Spinal cord (tissue), 3 donors: ENCODE results near the genes ELAC2, COX10 and TEKT3.

DNA sequence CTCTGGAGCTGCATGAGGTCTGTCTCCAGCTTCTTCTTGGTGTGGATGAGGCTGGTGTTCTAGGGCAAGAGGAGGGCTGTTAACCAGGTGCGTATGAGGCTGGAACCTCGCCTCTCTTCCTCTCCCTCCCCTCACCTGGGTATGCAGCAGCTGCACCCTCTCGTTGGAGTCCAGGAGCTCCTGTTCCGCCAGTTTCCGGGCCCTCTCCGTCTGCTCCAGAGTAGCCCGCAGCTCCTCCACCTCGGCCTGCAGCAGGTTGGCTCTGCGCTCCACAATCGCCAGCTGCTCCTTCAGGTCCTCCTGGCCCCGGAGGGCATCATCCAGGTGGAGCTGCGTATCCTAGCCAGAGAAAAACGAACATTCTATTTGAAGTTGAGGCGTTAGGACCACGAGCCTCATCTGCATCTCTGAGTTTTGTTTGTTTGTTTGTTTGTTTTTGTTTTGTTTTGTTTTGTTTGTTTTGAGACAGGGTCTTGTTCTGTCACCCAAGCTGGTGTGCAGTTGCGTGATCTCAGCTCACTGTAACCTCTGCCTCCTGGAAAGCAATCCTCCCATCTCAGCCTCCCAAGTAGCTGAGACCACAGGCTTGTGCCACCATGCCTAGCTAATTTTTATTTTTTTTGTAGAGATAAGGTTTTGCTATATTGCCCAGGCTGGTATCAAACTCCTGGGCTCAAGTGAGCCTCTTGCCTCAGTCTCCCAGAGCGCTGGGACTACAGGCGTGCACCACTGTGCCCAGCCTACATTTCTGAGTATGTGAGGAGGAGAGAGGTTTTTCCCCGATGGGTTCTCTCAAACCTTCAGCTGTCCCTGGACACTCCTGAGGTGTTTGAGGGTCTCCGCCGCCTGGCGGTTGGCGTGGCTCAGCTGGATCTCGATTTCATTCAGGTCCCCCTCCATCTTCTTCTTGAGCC, 25.2 kb downstream of the MYH3 start:
- PRO-cap: no peak
- RAMPAGE, long total RNA: no peak

GRCh38 chr17:10784810-10785140, 19.1 kb downstream of the TMEM238L start:
- PRO-cap: no peak
- RAMPAGE, long total RNA: no peak

DNA sequence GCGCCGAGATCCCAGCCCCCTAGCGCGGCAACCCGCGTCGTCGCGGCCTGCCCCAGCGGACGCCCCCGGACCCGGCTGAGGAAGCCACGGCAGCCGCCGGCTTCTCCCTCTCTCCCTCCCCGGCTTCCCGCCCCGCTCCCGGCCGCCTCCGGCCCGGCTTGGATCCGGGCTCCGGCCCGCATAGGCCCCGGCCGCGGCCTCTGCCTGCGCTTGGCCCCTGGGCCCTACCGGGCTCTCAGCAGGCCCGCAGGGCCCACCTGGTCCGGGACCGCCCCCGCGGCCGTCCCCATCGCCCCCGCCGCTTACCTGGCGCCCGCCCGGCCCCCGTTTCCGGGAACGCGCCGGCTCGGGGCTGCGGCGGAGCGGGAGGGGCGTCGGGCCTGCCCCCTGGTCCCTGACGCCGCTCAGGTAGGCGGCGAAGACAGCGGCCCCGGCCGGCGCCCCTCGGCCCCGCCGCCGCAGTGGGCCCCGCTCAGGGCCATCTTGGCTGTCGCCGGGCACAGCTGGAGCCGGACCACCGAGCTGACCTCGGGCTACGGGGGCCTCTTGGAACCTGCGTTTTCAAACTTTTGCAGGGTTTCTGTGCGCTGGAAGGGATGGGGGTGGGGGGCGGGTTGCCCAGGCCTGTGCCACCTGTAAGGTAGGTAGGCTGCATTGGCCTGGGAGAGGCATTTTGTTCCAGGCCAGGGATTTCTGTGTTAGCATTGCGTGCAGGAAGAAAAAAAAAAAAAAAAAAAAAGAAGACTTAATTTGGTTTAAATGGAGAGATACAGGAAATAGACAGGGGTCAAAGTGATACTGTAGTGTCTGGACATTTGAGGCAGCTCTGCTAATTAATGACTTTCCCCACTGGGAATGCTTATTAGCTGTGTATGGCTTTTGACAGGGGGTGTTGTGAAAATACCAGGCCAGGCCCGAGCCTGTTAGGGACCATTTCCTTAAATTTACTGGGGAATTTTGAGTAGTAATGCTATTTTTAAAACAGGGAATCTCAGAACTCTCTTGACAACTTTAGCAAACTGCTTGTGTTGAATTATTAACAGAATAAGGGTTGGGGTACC, 670 bp downstream of the MAP2K4 start:
- PRO-cap: no peak
- RAMPAGE, long total RNA: no peak

- PRO-cap: no peak
- RAMPAGE, long total RNA: no peak
These were observed 22.7 kb downstream of the MAP2K4 start for GRCh38 chr17:12043101-12043993.

GRCh38 chr17:12549460-12550101, 116.1 kb upstream of the MYOCD start:
- PRO-cap: no peak
- RAMPAGE, long total RNA: no peak

DNA sequence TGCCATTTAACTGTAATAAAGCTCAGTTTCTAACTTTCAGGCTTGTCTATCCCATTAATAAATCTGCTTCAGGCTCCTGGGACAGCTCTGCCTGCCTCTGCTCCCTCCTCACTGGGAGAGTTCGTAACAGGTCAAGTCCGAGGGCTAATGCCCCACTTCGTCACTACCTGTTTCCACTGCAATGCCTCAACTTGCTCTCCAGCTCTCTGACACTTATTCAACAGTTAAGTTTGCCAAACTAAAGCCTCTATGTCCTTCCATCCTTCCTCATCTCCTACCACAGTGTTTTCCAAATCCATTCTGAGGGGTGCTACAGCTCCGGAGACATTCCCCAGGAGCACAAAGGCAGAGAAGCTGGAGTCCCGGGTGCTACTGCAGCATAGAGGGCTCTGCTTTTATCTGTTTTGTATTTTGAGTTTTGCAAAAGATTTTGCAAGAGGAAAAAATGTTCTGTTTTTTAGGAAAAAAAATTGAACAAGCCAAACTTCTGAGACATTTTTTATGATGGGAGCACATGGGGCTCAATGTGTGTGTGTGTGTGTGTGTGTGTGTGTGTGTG, 46.2 kb upstream of the MYOCD start:
- PRO-cap: no peak
- RAMPAGE, long total RNA: no peak

GRCh38 chr17:12620193-12620633, 45.5 kb upstream of the MYOCD start:
- PRO-cap: no peak
- RAMPAGE, long total RNA: no peak

GRCh38 chr17:12622590-12622988, 43.1 kb upstream of the MYOCD start:
- PRO-cap: no peak
- RAMPAGE, long total RNA: no peak

DNA sequence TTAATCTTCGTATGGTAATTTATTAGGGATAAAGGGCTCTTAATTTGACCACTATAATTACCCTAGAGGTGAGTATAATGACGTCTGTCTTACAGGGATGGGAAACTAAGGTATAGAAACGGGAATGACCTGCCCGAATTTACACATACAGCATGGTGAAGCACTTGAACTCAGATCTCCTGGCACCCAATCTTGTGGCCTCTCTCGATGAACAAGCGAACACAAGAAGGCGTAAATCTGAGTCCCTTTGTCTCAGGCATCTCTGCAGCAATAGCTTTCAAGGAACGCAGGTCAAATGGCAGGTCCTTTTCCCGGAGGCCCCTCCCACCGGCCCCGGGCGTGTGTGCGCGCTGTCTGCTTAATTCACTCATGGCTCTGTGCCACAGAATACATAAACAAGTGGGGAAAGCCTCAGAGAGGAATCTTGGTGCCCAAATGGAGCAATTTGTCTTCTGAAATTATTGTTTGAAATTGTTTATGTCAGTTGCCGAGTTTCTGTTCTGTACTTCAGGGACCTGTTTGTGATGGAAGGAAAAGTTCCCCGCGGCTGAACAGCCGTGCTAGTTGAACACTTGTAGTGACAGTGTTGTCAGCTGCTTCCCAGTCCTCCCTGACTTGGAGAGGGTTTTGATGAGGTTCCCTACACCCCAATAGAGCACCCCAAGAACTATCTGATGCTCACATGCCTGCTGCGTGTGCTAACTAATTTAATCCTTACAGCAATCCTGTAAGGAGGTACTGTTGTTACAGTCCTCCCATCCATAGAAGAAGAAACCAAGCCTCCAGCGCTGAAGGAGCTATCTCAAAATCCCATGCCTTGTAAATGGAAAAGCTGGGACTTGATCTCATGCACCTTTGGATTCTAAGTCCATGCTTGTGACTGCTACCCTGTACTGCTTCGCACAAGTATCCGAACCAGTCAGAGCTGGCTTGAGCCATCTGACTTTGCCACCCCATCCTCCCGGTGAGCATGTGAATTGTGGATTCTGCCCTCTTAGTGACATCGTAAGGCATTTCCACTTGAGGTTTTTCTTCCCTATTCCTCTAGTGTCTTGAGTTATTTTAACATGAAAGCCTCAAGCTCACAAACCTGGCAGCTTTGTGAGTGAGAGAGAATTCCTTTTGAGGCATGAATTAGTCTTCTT, 14.9 kb downstream of the MYOCD start:
- PRO-cap: no peak
- RAMPAGE, long total RNA: no peak

DNA sequence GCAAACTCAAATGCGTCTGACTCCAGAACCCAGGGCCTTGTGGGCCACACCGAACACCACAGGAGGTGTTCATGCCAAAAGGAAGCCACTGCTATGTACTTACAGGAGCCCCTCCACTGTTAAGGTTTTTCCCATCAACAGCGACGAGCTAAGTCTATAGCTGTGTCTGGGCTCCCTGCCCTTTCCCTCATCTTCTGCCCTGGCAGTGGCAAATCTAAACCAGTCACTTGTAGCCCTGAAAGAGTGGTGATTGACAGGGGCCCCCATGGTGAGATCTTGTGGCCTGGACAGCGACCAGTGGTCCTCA, 57.6 kb upstream of the ARHGAP44 start:
- PRO-cap: no peak
- RAMPAGE, long total RNA: no peak

DNA sequence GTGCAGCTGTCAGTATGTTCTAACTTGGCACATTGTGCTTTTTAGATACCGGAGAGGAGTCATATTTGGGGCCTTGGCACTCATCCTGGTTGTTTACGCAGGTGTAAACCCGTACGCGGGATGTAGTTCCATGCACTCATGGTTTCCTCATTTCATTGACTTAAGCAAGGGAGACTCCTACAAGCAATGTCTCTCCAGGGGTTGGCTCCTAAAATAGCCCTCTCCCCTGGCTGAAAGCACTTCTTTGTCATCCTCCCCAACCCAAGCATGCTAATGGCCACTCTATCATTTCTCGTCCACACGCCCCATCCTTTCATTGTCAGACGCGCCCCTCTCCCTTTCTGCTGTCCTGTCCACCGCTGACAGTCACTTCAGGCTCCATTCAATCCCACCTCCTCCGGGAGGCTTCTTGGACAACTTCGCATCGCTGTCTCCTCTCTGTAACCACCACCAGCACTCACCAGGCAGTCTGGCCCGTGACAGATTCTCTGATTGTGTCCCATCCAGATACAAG, 57.2 kb upstream of the ARHGAP44 start:
- PRO-cap: no peak
- RAMPAGE, long total RNA: no peak

DNA sequence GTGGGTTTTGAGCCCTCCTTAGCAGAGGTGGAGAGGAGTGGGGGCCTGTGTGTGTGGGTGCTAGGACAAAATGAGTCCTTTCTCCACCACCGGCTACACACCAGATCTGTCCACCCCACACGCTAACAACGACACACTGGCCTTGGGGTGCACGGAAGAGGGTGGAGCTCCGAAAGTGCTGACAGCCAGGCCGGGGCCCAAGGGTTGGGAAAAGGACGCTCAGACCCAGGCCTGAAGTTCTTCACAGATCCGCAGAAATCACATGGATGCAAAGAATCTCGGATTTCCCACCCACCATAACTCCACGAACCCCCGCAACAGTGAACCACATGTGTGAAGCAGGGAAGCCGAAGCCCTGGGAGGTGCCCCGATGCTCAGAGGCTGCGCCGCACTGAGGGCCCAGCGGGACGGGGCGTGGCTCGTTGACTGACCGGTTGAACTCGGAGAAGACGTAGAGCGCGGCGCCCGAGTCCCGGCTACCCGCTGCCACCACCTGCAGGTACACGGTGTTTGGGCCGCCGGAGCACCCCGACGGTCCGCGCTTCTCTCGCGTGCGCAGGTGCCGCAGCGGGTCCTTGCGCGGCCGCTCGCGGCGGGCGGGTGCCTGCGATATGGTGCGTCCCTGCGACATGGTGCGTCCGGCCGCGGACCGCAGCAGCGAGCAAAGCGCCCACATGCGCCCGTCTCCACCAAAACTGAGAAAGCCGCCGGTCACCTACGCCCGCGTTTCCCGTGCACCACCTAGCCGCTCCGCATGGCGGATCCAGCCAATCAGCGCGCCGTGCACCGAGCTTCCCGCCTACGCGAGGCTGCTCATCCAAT, at the start of gene ELAC2:
ELAC2 (minus strand) TSS at position 756 of the 822 bp plus-strand sequence.
- PRO-cap: no peak
- RAMPAGE, long total RNA: no peak

- PRO-cap: no peak
- RAMPAGE, long total RNA: no peak
These were observed 62.8 kb upstream of the COX10 start for GRCh38 chr17:14006435-14006943.

DNA sequence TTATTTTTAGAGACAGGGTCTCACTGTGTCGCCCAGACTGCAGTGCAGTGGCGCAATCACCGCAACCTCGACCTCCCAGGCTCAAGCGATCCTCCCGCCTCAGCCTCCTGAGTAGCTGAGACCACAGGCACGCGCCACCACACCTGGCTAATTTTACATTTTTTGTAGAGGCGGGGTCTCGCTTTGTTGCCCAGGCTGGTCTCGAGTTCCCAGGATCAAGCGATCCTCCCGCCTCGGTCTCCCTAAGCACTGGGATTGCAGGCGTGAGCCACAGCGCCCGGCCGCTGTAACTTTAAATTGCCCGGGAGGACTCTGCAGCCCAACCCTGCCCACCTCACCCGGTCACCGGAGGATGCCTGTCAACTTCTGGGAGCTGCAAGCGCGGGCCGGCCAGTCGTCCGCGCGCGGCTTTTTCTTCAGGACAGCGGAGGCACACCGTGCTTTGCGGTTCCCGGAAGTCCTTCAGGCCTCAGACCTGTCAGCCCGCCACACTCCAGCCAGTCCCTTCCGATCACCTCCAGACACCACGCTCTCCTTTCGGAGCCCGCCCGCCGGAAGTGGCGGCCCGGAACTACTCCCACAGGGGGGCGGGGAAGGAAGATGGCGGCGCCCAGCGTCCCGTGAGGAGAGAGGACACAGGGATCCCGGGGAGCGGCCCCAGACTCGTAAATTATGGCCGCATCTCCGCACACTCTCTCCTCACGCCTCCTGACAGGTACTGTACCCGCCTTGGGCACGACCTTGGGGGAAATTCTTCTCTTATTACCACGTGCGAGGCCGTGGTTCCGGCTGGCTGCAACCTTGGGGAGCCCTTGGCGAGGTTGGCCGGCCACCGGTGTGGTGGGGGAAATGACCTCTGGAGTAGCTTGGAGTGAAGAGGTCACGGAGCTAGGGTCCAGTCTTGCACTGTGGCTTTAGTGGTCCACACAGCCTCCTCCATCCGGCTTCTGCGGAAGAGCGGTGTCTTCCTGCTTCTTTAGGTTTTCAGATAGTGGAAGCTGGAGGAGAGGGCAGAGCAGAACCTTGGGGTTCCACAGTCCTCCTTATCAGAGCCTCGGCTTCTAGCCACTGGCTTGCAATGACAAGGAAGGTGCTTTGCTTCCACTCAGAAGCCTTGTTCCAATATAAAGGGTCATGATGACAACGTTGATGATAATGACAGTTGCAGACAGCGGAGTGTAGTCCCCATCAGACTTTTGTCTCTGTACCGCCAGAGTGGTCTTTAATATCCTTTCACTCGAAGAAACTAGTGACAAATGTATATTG, at the start of gene COX10:
COX10 (plus strand) TSS at position 571 of the 1,266 bp plus-strand sequence.
- PRO-cap: bidirectional peak, plus-strand start at position 582 of the sequence, minus-strand start at position 537 of the sequence
- RAMPAGE, long total RNA: start-site peak on the plus strand centred at position 614 of the sequence, 67 bp wide, 53 and 333 reads in 2 replicates

DNA sequence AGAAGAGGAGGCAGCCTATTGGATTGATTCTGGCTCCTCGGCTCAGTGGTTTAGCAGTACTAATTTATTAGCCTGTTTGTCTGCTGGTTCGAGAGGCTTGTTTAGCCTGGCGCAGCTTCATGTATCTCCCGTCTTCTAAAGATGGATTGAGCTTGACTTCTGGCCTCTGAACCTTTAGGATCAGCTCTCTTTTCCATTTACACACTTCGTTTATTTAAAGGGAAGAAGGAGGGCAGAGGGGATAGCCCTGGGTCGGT, 20.3 kb downstream of the HS3ST3B1 start:
- PRO-cap: no peak
- RAMPAGE, long total RNA: no peak

DNA sequence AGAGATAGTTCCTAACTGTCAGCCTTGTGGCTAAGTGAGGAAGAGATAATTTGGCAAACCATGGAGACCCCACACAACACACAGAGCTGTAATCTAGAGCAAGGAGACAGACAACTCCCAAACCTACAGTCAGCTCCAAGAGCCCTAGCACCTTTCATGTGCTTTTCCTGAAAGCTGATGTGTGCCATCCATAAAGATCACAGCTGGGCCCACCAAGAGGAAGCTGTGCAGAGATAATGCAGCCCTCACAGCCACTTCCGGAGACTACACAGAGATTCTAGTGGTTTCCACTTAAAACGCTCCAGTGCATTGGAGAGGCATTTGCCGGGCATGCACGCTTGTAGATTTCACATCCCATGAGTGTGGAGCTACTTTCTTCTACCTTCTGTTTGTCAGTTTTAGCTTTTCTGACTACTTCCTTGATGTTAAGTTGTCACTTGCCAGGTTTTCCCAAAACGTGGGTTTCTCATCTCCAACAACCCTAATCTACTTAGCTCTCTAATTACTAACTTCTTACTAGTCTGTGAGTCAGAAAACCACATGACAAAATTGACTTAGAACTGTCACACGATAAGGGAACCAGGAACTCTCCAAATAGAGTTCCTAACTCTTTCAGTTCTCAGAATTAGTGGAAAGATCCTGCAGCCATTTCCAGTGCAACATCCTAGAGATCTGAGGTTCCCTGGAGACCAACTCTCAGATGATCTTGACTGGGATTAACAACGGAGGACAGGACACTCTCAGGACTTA, 28.8 kb downstream of the PMP22 start:
- PRO-cap: no peak
- RAMPAGE, long total RNA: no peak

DNA sequence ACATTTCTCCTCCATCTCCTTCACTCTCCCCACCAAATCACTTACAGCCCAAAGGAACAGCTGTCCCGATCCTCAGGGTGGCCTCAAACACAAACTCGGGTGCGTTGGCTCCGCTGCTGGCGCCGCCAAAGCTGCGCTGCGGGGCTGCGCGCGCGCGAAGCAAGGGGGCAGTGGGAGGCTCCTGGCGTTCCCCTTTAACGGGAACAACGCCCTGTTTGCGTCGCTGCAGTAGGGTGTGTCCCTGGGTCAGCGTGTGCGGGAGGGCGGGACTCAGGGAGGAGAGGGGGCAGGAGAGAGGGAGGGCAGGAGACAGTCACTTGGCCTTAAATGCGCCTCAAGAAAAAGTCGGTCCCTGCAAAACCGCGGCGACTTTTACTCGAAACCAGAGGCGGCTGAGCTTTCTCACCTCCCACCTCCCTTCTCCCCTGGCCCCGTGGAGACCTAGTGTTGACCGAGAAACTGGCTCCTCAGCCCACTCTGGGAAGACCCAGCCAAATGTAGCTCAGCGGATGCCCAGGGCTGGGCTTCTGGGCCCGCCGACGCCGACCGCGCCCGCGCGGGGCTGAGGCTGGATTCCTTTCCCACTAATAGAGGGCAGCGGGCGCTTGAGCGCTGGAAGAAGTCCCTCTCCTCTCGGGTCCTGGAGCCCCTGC, 2.6 kb downstream of the PMP22 start:
- PRO-cap: no peak
- RAMPAGE, long total RNA: start-site peak on the minus strand centred at position 130 of the sequence, 79 bp wide, 1,791 and 910 reads in 2 replicates

DNA sequence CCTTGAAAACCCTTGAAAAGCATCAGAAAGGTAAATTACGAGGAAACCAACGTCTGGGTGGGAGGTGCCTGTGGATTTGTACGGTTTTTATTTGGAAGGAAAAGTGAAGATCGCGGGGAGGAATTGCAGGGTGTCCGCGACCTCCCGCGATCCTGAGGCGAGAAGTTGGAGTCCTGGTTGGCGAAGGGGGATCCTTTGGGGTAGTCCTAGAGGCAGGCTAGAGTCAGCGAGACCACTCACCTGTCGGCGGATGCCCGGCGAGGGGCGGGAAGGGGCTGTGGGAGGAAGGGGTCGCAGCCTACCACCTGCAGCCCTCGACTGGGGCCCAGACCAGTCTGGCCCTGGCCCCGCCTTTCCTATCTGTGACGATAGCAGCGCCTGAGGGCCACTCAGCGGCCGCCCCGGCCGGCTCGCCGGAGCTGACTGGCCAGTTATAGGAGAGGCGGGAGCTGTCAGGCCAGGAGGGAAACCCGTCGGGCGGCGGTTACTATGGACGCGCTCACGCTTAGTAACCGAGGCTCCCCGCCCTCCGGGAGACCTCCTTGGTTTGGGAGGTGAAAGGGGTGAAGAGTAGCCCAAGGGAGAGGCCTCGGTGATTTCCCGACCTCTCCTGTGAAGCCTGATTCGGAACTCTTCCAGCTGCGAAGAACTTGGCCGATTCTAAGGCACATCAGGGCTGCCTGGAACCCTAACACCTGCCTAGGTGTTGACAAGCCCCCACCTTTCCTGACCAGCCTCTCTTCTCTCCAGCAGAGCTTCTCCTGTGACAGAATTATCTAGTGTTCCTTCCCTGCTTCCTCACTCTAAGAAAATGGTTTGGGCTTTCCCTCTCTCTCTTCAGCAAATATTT, at the start of gene TEKT3:
TEKT3 (minus strand) TSS at position 320 of the 850 bp plus-strand sequence.
- PRO-cap: no peak
- RAMPAGE, long total RNA: no peak

- PRO-cap: no peak
- RAMPAGE, long total RNA: no peak
These were observed 33.1 kb downstream of the CDRT4 start for GRCh38 chr17:15434256-15434883.

GRCh38 chr17:15475313-15476242, 8.2 kb upstream of the CDRT4 start:
- PRO-cap: no peak
- RAMPAGE, long total RNA: no peak